Calu3 (cell line): ENCODE measurements around a stretch of chr1.

DNA sequence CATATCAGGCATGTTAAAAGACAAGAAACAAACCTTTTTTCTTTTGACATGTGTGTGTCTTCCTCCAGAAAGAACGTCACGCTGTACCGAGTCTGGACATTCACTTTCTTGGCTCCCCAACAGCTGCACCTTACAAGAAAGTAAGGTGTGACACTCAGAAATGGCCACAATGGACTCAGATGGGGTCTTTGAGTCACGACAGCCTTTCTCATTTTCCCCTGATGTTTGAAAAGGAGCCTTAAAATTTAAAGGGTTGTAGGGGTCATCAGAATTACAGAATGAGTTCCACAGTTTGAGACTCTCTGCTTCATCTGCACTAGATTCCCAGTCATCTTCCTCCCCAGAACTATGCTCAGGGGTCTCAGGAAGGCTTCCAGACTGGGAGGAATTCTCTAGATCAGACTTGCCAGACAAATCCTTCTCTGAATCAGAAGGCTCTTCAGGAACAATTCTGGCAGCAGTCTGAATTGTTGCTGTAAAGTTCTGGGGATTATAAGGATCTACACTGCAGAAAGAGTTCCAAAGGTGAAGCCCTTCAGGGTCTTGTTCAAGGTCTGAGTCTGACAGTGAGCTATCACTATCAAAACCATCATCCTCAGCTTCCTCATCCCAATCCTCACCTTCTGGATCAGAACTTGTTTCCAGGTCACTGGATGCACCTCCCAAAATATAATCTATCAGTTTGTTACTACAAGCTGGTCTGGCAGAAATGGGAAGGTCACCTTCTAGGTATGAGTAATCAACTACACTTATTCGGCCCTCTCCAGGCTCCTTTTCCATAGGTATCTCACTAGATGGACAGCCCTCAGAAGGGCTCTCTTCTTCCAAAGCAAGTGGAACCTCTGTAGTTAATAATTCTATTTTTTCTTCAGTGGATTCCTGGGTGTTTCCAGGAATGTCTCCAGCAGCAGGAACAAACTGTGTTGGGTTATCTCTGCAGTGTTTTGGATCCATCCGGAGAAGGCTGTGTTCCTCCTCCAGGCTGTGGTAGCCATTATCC lies 1.9 kb downstream of the PPP1R15B start:
- PRO-cap: no peak

DNA sequence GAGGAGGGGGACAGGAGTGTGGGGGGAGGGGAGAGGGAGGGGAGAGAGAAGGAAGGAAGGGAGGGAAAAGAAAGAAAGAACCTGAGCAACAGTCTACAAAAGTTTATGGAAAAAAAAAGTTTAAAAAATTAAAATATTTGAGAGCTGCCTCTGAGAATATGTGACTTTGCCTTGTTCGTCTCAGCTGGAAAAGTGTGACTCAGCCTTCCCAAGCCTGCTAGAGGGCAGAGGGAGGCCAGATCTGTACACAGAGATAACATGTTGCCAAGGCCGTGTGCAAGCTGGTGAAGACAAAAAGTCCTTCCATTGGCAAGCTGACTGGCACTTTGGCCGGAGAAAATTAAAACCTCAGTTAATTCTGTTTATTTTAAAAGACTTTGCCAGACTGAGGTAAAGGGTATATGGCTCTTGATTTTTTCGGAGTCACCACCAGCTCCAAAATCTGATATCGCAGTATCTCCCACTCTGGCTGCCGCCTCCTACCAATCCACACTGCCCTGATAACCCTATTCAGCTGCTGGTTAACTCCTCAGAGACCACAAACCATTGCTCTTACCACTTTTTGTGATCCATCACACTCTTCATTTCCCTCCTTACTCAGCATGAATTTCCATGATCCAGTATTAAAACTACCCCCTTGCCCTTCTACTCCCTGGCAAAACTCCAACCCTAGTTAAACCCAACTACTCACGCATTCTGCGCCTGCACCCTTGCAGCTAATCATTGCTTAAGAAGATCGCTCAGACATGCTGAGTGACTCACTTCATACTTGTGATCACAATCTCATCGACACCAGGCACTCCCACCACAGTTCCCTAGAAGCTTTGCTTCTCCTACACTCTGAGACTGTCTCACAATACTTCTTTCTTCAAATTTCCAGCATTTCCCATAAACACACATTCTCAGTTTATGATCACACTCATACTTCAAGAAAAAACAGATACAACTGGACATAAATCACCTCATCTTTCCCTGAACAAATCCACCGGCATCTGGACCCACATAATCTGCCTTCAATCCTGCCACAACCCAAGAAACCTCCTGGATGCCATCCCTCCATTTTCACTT lies 5.7 kb upstream of the PPP1R15B start:
- PRO-cap: bidirectional peak, plus-strand start at position 267 of the sequence, minus-strand start at position 194 of the sequence; bidirectional peak, plus-strand start at position 818 of the sequence, minus-strand start at position 599 of the sequence

DNA sequence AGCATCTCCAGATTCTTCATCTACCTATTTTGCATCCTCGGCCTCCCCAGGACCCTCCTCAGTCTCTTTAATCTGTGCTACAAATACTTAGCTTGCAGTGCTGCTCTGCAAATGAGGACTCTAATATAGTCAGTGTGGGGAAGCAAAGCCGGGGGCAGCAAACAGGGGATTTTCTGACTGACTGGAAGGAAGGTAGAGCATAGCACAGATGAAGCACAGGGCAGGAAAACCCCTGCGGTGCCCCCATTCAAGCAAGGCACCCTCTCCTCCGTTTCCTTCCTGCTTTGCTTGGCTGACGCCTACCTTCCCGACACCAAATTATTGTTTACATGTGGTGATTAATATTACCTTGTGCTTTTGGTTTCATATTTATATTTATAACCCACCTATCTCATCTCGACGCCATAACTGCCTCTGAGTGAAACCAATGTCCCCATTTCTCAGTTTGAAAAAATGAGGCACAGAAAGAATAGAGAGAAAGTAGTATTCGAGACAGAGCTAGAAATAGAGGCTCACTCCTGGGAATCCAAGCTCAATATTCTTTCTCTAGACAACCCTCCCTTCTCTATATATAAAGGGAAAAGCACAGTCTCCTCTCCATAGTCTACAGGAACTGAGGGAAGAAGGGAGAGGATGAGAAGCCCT lies 41.4 kb downstream of the PIK3C2B start:
- PRO-cap: no peak

DNA sequence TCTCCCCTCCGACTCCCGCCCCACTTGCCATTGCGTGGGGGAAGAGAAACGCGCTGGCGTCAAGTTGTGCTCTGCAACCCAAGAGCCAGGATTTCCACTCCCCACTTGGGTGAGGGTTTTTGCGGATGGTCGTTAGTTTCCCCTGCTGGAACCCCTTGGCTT lies 176 bp upstream of the PIK3C2B start:
- PRO-cap: bidirectional peak, plus-strand start at position 30 of the sequence, minus-strand start outside the sequence

DNA sequence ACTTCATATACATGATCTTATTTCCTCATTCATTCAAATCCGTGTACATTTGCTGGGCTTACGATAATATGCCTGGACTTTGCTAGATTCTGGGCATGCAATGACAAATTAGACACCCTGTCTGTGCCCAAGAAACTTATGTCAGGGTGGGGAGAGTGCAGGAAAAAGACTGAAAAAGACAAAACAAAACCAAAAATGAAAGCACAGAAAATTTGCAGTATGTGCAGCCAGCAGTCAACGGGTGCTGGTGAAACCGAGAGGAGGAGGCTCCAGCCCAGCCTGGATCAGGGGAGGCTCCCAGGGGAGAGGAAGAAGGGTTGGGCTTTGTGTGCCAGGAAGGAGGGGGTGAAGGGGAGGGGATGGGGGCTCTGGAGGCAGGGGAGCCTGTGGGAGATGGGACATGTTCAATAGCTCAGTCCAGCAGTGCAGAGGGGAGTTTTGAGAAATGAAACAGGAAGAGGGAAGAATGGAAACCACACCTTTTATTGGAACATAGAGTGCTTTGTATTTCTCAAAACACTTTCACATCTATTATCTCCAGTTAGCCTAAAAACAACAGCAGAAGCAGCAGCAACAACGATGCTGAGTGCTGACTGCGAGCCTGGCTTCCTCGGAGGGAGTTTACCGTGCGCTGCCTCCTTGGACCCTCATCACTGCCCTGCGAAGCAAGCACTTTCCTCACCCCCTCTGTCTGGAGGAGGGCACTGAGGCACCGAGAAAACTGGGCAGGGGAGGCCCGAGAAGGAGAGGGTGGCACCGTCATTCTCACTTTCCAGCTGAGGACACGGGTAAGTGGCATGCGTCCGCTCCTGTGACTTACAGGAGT lies 62.7 kb downstream of the MDM4 start:
- PRO-cap: bidirectional peak, plus-strand start at position 561 of the sequence, minus-strand start at position 446 of the sequence

GRCh38 chr1:204806851-204807138 lies 21.7 kb upstream of the NFASC start:
- PRO-cap: no peak

GRCh38 chr1:204821806-204822243 lies 6.6 kb upstream of the NFASC start:
- PRO-cap: no peak

- PRO-cap: no peak
Observed at GRCh38 chr1:204885220-204886306, 57.1 kb downstream of the NFASC start.

- PRO-cap: no peak
Observed at GRCh38 chr1:205061512-205061997, 18.5 kb downstream of the CNTN2 start.

GRCh38 chr1:205256100-205256463 lies 28.3 kb downstream of the TMCC2 start:
- PRO-cap: no peak

DNA sequence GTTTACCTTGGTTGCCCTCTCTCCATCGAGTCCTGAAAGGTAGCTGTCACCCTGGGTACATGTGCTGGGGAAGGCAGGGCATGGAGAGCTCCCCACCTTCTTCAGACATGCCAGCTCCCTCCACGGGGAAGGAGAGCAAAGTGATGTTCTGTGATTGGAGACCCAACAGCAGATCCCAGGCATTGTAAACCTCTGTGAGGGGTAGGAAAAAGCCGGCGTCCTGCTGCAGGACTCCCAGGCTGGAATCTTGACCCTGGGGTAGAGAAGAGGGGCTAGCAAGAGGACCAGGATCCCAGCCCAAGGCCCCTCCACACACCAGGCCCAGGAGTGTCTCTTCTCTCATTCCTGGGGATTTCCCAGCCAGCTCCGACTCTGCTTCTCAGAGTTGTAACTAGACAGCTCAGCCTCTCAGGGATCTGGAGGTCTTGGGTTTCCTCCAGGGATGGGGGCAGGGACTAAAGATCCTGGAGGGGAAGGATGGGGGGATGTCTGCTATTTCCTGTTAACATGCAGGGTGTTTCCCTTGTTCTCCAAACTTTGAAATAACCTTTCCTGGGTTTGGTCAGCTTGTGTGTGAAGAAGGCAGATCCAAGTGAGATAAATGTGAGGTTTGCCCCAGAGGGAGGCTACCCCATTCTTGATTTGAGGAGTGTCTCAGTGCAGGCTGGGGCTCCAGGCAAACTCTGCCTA lies 34.5 kb downstream of the TMCC2 start:
- PRO-cap: no peak

DNA sequence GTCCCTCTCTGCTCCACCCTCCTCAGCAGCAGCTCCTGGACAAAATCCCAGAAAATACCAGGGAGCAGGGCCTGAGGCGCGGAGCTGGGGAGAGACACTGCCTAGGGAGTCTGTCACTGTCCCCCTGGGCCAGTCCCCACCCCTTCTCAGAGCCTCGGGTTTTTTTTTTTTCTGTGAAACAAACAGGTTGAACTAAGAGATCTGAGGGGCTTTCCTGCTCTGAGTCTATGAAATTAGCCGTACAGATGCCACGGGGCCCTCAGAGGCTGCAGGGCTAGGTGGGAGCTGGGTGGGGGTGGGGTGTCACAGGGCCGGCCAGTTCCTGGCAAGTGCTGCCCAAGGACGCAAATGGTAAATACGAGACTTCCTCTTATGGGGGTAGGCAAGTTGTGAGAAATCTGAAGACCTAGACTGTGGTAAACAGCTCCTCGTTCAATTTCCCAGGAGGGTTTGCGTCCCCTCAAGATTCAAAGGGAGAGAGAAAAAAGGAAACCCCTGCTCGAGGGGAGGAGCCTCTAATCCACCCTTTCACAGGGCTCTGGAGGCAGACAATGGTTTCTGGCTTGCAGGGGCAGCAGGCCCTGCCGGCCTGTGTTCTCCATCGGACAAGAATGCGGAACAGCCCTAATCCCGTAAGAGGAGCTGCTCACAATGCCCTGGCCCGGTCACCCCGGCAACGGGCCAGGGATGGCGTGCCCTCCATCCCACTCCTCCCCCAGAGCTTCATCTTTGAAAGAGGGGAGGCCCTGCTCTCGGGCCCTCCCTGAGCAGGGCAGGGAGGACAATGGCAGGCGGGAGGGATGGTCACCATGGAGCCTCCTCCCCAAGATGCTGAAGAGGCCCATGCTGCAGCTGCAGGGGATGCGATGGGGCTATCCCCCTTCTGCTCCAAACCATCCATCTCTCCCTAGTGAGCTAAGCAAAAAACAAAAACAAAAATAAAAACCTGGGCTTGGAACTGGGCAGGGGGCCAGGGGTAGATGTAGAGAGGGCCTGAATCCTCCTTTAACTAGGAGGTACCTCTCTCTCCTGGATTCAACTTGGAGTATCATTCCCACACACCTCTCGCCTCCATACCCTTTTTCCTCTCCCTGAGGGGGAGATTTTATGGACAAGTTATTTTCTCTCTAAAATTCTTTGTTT lies 7.7 kb downstream of the NUAK2 start:
- PRO-cap: no peak

- PRO-cap: no peak
Observed at GRCh38 chr1:205505030-205505654, 673 bp downstream of the CDK18 start.

GRCh38 chr1:205599132-205599904 lies 30.5 kb downstream of the MFSD4A start:
- PRO-cap: no peak

DNA sequence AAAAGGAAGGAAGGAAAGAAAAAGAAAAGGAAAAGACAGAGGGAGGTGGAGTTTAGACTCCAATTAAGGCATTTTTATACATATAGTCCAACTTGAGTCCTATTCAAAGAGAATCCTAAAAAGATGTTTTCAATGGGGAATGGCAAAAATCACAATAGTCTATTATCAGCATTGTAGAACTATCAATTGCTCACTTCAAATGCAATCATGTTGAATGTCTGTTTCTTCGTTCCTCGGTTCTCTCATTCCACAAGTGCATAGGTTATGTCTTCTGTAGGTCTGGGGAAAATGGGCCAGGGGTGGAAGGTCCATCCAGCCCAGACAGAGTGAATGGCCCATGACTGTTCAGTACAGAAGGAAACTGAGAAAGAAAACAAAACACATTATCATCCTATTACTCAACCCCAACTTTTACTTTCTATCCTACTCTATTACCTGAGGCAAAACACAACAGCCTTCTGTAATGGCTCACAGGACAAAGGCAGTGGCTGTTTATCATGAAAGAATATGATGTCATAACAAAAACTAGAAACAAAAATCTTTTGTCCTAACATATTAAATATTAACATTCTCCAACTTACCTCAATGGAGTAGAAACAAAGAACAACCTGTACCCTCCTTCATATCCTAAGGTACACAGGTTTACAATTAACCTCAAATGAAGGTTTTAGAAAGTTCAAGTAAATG lies 15.4 kb downstream of the ELK4 start:
- PRO-cap: bidirectional peak, plus-strand start outside the sequence, minus-strand start at position 332 of the sequence

GRCh38 chr1:205727468-205728043 lies 22.4 kb downstream of the NUCKS1 start:
- PRO-cap: no peak

- PRO-cap: no peak
Observed at GRCh38 chr1:205805233-205805760, 7.7 kb downstream of the SLC41A1 start.

- PRO-cap: no peak
Observed at GRCh38 chr1:205961997-205962586, 18.8 kb upstream of the SLC26A9 start.

GRCh38 chr1:205998515-205998883 lies 4.7 kb downstream of the RAB7B start:
- PRO-cap: no peak

DNA sequence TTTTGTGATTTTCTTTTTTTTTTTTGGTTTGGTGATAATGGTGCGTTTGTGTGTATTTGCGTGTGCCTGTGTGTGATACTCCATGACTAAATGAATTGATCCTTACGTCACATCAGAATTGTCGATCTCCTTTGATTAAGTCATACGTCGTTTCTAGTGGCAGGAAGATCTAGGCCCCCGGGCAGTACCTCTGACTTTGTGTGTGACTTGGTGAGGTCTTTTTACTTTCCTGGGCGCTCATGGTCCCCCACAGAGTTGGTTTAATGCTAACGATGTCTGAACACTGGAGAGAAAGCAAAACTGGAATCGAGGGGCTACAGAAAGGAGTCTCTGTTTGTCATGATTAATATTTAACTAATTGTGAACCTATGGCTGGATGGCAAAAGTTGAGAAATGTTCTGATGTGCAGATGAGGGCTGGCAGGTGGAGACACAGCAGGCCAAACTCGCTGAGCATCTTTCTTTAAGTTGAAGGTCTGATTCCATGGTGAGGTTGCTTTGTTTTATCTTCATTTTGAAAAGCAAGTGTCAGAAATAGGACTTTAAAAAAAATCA lies 2.5 kb downstream of the RASSF5 start:
- PRO-cap: no peak